Sciatic nerve (tissue), 1 donor: ENCODE results near the gene PSAT1.

GRCh38 chr9:75892233-75893482 lies 2.2 kb downstream of the PCSK5 start:
- PRO-cap: bidirectional peak, plus-strand start at chr9:75892740, minus-strand start at chr9:75892562

DNA sequence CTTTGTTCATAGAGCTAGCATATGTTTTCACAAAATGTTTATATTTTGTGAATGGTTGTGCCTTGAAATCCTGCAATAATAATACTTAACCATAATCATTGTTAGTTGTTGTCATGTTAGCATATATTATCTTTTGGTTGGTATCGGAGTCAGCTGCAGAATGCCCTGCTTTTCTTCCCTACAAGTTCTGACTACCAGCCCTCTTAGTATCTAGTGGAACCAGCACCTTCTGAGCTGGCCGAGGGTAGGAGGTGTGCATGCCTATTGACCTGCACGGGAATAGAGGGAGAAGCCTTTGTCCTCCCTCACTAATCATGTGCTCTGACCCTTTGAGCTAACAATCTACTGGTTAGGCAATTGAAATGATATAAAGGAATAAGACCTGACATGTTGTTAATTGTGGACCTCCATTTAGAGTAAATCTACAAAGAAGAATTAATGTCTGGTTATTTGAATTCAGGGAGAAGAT lies 4.1 kb downstream of the PCSK5 start:
- PRO-cap: no peak

DNA sequence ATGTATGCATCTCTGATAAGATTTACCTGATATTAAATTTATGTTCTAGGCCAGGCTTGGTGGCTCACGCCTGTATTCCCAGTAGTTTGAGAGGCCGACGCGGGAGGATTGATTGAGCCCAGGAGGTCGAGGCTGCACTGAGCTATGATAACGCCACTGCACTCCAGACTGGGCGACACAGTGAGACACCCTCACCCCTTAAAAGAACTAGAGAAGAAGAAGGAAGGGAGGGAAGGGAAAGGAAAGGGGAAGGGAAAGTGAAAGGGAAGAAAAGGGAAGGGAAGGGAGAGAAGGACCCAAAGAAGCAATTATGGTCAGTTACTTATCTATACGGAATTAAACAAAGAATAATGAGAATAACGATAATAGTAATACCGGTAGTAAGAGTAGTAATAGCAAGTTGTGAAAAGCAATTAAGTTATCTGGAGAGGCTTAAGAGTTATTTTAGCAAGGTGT lies 1.2 kb upstream of the RFK start:
- PRO-cap: no peak

DNA sequence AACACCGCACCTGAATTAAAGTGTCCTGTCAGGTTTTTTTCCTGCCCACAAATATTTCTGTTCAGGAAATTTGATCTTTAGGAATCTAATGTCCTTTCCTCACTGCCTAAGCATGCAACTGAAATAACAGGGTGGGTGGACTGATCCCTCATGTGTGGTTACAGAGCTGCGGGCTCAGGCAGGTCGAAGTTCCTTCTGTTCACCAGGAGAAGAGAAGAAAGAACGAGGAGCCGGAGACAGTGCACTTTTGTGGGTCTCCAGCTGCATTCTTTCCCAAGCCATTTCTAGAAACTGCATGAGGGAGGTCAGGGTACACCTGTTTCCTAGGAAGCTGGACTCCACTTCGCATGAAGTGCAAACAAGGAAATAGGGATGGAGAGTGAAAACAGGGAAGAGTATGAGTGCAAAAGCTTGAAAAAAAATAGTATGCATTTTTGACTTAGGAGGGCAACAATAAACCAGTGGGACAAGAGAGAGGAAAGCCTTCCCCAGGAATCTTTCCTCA lies 60.2 kb downstream of the GCNT1 start:
- PRO-cap: no peak

- PRO-cap: no peak
Measured at GRCh38 chr9:76530668-76531075, 71.7 kb downstream of the GCNT1 start.

DNA sequence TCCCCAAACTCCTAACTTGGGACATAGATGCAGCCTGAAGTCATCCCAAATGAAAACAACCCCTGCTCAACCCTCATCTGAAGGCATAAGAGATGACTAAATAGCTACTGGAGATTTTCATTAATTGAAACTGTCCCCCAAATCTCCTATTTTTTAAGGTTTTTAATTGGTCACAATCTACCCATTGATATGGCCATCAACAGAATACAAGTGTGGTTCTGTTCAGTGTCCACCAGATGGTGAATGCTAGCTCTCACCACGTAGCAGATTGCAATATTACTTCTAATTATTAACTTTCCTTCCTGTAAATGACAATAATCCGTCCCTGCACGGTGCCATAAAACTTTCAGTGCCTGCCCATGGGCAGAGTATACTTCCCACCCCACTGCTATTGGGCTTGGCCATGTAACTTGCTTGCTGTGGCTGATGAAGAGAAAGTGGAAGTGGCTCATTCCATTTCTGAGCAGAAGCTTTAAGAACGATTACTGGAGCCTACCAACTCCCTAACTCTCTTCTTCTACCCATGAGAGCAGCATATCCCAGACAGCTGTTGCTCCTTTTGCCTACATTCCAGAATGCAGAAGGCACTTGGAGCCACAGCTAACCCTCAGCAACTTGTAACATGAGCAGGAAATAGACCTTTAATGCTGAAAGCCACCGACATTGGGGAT lies 18.6 kb downstream of the PRUNE2 start:
- PRO-cap: no peak

DNA sequence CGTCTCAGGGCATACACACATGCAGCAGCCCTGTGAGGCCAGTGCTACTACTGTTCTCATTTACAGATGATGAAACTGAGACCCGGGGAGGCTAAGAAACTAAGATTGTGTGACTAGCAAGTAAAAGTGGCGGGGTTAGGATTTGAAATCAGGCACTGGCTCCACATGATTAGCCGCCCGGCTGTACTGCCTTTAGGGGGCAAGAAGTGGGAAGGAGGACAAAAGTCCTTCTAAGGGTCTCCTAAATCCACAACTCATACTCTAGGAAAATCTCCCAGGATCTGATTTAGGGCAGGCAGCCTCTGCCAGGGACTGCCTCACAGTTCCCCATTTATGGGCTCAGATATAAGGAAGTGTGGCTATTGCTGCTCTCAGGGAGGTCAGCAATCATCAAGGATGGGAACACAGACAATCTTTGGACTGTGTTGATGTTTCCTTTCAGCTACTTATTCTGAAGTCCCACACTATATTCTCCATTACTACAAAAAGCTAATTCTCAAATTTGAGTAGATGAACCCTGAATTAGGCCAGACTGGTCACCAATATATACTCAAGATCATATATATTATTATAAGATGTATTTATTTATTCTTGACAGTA lies 7.8 kb downstream of the PRUNE2 start:
- PRO-cap: no peak

- PRO-cap: no peak
Measured at GRCh38 chr9:77482587-77483458, 165.3 kb downstream of the GNA14 start.

DNA sequence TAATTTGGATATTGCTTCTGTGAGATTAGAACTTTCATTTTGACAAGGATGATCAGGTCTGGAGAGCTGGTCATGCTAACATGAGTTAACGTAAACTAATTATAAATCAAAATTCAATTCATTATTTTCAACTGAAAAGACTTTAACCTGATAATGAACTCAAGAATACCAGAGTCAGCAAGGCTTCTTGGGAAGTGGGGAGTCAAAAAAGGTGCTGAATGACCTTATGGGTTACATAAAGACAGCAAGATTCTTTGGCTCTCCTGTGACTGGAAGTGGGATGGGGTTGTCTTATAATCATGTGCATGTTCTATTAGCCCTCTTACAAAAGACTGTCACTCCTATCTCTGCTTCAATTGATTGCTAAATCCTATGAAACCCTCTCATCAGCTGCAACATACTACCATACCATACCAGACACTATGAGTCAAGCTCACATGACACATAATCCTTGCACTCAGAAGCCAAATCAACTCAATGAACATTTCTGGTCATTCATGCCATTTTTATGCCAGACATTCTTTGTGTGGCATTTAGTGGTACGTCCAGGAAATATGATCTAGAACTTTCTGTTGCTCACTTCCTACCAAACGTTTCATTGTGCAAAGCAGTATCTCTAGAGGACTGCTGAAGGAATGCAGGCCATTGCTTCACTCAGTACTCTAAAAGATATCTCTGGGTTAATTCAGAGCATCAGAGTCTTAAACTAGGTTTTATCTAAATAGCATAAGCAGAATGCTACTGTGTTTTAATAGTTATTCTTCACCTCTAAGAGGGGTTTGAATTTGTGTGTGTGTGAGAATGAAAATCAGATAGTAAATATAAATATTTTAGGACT lies 159.1 kb upstream of the GNA14 start:
- PRO-cap: no peak

DNA sequence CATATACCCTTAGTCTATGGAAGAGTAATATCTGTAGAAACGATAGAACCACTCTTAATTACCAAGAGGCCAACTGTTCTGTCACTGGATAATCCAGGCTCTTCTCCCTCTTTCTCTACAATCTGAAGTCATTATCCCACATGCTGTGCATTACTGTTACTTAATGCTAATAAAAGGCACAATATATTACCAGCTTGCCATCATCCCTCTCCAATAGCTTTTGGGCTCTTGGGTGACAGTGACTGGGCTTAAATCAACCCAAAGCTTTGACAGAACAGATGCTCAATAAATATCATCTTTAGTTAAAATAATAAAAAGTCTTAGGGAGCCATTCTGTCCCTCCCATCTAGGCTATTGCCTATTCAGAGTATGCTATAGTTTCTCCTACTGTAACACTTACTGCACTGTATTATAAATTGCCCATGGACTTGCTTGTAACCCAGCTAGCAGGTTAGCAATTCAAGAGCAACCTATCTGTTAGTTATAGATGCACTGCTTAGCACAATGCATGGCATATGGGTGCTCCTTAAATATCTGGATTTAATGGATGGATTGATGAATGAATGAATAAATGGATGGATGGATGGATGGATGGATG lies 133.5 kb downstream of the GNAQ start:
- PRO-cap: no peak

DNA sequence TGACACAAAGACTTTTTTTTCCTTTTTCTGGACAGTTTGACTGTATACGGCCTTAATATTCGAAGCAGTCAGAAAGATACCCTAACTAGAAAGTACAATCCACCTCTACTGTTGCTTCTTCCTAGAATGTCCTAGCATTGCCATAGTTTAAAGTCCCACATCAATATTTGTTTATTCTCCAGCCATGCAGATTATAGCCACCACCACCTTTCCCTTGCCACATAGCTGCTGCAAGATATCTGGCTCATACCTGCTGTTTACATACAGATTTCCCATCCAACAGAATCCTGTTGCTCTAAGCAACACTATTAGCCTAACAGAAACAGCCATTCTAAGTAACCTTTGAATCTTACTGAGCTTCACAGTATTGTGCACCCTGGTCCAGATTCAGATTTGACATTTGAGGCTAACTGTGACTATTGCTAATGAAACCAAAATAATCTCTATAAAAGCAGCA lies 45.6 kb downstream of the GNAQ start:
- PRO-cap: no peak

DNA sequence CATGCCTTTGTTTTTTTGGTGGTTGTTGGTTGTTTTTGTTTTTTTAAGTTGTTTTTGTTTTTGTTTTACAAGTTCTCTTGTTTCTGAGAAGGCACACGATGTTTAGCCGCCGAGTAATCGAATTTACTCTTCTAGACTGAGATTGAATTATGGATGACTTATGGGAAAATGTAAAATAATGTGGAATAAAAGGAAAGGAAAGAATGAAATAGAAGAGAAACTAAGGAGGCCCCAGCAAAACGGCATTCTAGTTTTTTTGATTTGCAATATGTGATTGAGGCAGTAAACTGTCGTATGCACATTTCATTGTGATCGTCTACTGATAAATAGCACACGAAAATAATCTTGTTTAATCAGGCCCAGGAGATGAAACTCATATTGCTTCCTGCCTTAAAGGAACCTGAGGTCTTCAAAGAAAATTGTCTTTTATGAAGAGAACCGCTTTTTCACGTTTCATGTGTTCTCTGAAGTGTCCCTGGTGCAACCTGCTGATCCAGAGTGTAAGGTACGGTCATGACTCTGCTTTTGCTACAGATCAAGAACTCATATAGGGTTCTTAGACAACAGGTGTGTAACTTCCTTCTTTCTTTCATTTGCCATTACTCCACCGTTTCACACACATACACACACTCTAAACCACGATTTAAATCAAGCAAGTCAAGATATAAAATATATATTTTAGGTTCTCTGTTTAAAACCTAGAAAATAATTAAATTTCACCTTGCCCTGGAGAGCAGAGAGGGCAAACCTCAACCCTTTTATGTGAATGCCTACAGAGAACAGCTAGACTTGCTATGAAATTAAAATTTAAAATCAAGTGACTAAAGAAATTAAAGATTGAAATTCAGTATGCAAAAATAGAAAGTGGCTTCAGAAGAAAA lies 1.4 kb upstream of the GNAQ start:
- PRO-cap: no peak

DNA sequence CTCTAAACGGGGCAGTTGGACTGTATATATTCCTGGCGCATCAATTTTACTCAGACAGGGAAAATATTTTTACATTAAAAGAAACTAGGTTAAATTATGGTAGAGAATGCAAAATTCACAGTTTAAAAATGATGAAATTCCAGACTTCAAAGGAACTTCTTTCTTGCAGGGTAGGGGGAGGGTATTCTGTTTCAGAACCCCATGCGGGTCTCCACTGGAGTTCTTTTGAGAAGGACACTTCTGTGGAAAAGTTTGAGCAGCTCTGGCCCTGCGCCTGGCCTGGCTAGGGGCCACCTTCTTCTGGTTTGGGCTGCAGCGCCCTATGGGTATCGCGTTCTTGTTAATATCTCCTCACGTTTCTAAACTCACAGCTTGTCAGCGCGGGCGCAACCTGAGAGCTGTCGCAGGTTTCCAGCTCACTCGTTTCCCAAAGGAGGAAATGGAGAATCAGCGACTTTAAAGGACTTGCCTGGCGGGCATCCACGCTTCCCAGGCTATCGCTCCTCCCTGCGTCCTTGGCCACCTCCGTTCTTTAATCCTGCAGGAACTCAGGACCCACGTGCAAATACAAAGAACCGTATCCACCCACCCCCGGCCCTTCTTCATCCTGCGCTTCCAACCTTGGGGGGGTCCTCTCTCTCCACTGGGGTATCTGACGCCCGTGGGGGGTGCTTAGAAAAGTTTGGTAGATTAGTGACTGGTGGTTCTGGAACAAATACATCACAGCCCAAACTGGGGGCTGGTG lies 788 bp upstream of the PSAT1 start:
- PRO-cap: no peak

DNA sequence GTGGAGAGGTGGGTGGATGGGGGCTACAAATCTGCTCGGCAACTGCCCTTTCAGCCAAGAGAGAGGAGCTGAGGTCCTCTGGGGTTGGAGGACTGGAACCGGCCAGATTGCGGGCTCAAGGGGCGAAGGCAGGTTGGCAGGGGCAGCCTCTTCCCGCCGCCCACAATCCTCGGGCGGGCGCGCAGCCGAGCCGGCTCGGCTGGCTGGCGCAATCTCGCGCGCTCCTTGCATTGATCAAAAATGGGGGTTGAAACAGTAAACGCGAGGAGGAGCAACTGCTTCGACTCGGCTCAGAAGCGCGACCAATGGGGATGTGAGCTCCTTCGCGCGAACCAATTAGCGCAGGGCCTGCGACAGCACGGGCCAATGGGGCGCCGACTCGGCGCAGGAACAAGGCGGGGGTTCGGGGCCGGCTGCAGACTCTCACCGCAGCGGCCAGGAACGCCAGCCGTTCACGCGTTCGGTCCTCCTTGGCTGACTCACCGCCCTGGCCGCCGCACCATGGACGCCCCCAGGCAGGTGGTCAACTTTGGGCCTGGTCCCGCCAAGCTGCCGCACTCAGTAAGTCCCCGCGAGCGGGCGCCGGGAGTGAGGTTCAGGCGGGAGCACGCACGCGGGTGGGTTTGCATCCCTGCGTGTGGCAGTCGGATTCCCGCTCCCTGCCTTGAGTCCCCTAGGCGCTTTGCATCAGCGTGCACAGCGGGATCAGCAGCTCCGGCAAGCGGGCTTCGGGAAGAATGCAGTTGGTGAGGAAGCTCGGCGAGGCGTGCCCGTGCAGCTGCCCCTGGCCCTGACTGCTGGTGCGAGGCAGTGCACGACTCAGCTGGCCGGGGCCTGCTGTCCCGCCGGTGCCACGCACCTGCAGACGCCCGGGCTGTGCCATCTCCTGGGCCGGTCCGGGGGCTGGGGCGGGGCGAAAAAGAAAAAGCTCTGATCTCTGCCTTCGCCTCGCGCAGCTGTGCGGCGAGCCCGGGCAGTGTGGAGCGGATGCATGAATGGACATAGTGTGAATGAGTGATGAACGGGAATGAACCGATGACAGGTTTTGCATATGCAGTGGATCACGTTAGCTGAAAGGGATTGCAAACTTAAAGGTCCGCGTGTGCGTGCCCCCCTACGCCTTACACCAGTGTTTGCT lies at the start of gene PSAT1:
PSAT1 (plus strand) TSS at position 416 of the 1,138 bp plus-strand sequence.
- PRO-cap: bidirectional peak, plus-strand start at position 418 of the sequence, minus-strand start at position 241 of the sequence

DNA sequence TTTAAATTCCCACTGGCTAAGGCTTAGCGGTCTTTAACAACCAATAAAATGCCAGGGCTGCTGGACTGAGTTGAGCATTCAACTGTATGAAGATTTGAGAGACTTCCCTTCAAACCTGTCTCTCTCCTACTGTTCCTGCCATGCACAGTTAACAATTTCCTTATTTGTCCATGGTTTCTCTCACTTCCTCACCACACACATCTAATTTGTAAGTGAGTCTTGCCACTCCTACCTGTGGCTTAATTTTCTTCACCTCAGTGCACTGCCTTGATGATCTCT lies 398.9 kb downstream of the TLE4 start:
- PRO-cap: unidirectional peak, plus-strand start at position 99 of the sequence

DNA sequence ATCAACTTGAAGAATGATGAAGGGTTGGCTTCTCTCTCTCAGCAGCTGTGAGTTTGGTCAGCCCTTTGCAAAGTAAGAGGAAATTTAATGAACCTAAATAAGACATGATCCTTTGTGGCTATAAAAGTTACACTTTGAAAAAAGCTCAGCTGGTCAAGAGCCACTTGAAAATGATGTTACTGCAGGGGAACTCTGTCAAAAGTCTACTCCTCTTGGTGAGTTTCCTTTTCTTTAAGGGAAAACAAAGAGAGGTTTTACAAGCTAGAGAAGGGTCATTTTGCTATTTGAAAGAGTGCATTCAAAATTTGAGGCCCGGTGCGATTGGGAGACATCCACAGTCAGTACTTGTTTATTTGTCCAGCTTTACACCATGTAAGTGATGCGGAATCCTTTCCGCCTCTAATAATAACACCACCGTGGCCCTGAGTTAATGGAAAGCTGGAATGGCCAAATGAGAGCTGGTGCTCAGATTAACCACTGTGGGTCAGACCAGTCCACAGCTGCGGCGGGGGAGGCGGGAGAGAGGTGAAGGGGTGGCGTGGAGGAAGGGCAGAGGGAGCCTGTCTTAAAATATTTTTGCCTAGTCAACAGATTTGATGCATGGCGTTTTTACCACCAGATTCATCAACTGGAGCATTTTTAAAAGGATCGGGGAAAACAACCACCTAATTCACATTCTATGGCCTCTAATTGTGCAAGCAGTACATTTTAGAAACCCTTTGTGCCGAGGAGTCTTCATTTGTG lies 404.0 kb downstream of the TLE4 start:
- PRO-cap: no peak

DNA sequence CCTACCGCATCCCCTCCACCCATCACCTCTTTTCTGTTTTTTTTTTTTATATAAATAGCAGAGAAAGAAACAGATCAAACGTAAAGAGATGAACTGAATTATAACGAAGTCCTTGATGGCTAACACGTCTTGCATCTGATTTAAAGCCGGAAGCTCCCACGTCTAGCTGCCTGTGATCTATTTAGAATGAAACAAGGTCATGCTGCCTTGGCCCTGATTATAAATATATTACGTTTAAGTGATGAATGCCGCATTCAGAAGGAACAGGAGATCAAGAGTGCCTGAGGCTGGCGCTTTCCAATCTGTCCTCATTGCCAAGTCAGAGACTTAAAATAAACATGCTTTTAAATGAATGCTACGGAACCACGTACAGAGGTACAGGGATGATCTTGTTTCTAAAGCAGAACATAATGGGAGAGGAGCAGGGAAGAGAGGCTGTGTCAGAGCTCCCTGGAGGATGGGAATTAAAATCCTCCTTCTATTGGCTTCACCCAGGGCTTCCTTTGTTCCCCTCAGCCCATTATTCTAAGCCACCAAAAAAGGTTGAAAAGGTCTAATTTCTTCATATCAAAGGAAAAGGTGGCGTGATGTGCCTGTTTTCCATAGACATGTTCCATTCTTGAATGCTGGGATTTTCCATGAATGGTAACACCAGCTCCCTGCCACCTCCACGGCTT lies 292.8 kb downstream of the TLE1 start:
- PRO-cap: no peak

DNA sequence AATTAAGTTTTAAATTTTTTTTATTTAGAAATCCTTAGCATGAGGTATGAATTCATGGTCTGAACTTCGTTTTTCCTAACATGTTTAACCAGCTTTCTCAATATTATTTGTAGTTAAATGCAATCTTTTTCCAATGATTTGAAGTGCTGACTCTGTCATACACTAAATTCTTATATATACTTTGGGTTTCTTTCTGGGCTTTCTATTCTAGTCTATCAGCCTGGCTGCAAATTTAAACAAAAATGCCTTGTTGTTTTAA lies 108.1 kb upstream of the TLE1 start:
- PRO-cap: no peak

GRCh38 chr9:83041466-83042354 lies 21.2 kb downstream of the RASEF start:
- PRO-cap: no peak

DNA sequence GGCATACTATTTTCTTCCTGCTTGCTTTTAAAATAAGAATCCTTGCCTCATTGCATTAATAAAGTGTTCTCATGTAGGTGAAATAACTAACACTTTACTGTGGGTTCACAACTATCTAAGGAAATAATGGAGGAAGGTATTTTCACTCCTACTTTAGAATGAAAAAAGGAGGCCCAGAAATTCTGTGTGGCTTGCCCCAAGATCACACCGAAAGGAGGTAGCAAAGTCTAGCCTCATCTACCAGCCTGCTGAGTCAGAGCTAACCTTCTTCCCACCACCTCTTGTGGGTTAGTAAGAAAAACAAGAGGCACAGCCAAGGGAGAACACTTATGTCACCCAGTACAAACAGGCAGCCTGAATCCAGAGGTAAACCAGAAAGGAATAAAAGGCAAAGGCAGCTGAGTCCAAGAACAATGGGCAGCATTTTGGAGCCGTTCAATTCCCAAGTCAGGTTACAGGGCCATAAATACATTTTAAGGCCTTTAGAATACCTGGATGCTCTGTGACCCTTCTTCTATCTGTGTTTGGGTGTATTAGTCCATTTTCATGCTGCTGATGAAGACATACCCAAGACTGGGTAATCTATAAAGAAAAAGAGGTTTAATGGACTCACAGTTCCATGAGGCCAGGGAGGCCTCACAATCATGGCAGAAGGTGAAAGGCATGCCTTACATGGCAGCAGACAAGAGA lies 91.9 kb upstream of the RASEF start:
- PRO-cap: no peak